Thoracic aorta endothelial cell (primary cell): Measurements from ENCODE around the gene ELFN1.

DNA sequence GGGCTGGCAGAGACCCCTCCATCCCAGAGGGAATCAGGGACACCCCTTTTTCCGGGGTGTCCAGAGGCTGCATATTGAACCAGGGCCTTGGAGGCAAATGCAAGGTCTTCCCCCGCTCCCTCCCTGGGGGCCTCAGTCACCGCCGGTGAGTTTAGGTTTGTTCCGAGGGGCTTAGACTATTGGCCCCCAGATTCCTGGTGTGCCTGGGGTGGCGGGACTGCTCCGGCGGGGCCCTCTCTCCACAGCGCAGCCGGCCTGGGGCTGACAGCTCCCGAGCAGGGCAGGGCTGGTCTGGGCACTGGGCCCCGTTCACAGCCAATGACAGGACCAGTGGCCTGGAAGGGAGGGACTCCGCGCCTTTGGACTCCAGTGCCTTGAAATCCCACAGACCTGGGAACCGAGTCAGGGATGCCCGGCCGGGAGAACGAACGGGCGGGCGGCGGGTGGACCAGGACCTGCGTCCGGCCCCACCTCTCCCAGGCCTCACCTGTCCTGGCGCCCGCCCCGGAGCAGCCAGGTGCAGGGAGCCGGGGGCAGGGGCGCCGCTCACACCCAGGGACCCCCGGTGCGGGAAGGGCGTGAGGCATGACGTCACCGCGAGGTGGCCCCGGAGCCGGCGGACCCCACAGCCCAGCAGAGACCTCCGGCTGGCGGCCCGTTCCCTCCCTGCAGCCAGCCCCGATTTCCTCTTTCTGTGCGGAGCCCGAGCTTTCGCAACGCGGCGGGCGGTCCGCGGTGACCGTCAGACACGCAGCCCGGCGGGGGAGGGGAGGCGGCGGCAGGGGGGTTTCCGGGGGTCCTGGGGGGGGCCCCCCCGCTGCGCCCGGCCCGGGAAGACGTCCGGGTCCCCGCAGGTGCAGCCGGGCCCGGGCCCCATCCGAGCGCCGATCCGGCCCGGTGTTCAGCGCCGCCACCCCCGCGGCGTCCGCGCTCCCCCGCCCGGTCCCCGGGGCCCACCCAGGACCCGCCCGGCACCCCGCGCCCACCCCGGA, 816 bp downstream of the ADAP1 start:
- CAGE, long polyA plus RNA: no peak

DNA sequence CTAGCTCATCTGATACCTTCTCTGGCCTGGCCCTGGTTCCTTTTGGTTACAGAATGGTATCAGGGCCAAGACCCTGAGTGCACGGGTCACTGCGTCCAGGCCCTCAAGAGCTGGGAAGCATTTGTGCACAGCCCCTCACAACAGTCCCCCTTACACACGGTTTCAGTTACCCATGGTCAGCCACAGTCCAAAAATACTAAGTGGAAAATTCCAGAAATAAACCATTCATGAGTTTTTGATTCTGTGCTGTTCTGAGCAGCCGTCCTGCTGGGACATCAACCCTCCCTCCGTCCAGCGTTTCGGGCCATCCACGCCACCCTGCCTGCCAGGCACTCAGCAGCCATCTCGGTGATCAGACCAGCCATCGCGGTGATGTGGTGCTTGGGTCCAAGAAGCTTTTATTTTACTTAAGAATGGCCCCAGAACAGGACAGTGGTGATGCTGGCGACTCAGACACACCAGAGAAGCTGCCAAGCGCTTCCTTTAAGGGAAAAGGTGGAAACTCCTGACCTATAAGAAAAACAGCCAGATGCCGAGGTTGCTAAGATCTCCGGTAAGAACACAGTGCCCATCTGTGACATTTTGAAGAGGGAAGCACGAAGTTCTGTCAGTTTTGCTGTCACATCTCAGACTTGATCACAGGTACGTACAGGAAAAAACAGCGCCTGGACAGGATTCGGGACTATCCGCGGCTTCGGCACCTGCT, 8.6 kb downstream of the COX19 start:
- CAGE, long polyA plus RNA: no peak

- CAGE, long polyA plus RNA: no peak
Observed at GRCh38 chr7:979888-980792, 2.8 kb upstream of the CYP2W1 start.

GRCh38 chr7:1022840-1023539, 21.4 kb upstream of the GPR146 start:
- CAGE, long polyA plus RNA: no peak

- CAGE, long polyA plus RNA: no peak
Observed at GRCh38 chr7:1085237-1085616, 2.7 kb upstream of the GPER1 start.

- CAGE, long polyA plus RNA: no peak
Observed at GRCh38 chr7:1086589-1087459, 1.1 kb upstream of the GPER1 start.

DNA sequence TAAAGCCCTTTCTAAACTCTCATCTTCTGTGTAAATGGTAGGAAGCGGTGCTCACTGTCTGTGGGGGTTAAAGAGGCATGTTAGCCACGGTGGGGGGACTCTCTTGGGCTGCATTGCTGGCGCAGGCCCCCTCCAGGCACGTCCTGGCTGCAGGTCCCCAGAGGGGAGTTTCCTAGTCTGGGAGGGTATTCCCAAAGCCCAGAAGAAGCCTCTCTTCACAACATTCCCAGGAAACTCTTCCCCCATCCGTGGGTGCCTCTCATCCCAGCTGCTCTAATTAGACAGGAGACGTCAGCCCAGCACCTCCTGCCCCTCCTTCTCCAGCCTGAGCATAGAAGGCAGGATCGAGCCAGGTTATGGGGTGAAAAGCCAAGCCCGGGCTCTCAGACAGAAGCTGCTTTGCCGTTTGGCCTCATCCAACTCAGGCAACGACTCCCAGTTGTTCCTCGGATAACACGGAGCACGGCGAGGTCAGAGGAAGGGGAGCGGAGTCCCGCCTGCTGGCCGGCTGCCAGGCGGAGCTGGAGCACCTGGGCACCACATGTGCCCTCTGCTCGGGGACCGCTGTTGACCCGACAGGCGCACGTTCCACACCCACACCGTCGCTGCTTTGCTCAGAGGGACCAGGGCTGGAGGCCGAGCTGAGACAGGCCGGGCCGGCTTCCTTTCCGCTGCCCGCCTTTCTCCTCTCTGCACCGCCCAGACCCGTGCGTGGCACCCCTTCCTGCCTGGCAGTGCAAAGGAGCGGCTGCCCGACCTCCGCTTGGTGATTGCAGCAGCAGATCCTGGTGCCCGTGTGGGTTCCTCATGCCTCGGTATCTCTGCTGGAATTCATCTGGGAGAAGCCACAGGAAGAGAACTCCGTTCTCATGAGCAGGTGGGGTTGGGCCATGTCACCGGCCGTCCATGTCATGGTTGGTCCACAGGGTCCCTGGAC, 21.7 kb upstream of the UNCX start:
- CAGE, long polyA plus RNA: no peak

DNA sequence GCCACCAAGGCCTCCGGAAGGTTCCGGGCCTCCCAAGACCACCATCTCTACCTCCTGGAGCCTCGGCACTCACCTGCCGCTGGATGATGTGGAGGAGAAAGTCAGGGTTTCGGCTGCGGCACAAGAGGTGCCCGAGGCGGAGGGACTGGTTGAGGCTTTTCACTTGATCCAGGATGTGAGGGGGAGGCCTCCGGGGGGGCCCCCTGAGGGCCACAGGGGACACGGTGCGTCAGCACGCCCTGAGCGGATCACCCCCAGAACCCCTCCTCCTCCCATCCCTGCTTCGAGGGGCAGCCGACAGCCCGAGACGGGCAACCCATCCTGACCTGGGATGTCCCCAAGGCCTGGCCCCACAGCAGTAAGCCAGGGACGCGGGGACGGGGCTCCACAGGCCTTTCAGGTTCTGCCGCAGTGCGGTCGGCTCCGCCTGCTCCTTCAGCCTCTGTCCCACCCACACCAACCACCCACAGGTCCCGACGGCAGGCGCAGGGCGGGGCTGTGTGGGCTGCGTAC, 16.9 kb downstream of the INTS1 start:
- CAGE, long polyA plus RNA: no peak

DNA sequence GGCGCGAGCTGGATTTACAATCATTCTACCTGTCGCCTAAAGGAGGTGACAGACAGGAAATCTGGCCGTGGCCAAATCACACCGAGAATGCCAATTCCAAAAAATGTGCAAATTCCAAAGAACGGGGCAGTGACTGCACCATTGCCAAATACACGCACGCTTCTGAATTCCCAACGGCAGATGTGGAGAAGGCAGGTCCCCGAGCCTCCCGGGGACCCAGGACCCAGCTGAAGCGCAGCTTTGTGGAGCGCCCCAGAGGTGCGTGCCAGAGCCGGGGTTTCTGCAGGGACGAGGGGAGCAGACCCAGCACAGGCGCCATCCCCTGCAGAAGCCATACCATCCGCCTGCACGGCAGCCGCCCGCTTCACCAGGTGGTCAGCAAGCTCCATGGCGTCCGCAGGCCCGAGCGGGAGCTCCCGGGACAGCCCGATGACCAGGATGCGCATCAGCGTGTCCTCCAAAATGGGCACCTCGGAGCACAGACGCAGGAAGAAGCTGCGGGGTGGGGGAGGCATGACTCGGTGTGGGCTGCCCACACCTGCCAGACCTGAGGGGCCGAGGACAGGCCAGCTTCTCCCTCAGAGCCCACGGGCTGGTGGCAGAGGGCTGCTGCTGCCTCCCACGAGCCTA, 10.7 kb downstream of the INTS1 start:
- CAGE, long polyA plus RNA: no peak

GRCh38 chr7:1648120-1648962, 21.7 kb upstream of the ELFN1 start:
- CAGE, long polyA plus RNA: no peak

GRCh38 chr7:1669473-1670401, at the start of gene ELFN1:
ELFN1 (plus strand) TSS chr7:1670277.
- CAGE, long polyA plus RNA: no peak

DNA sequence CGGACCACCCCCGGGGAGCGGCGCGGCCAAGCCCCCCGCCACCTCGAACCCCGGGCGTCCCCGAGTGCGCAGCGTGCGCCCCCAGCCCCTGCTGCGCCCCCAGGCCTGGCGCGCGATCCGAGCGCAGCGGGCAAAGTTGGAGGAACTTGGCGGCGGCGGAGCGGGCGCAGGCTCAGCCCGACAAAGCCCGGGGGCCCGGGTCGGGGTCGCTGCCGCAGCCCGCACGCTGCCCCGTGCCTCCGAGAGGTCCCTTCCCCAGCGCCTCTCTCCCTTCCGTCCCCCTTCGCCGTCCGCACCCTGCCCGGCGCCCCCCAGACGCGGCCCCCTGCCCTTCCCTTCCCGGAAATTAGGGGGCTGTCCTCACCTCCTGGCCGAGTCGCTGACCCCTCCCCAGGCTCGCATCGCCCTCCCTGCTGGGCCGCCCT, 337 bp downstream of the ELFN1 start:
- CAGE, long polyA plus RNA: no peak

- CAGE, long polyA plus RNA: no peak
Observed at GRCh38 chr7:1741917-1742461, 71.9 kb downstream of the ELFN1 start.

DNA sequence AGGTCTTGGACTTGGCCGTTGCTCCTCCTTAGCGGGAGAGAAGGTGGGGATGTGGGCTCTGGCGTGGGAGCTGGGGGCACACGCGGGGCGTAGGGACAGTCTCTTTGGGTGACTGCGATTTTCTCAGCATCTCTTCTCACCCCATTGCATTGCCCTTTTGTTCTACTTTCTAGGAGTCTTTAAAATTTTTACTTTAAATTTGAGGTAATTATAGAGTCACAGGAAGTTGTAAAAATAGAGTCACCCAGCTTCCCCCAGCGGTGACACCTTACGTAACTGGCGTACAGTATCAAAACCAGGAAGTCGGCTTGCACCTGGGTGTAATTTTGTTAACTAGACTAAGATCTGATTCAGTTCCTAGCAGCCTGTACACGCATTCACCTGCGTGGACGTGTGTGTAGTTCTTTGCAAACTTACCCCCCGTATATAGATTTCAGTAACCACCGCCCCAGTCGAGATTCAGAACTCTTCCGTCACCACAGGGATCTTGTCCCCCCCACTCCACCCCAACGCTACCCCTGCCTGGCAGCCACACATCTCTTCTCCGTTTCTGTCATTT, 83.2 kb downstream of the ELFN1 start:
- CAGE, long polyA plus RNA: no peak

- CAGE, long polyA plus RNA: no peak
Observed at GRCh38 chr7:1855090-1855561, 185.0 kb downstream of the ELFN1 start.

- CAGE, long polyA plus RNA: no peak
Observed at GRCh38 chr7:1872482-1873228, 202.6 kb downstream of the ELFN1 start.

GRCh38 chr7:1916024-1916634, 246.1 kb downstream of the ELFN1 start:
- CAGE, long polyA plus RNA: no peak

DNA sequence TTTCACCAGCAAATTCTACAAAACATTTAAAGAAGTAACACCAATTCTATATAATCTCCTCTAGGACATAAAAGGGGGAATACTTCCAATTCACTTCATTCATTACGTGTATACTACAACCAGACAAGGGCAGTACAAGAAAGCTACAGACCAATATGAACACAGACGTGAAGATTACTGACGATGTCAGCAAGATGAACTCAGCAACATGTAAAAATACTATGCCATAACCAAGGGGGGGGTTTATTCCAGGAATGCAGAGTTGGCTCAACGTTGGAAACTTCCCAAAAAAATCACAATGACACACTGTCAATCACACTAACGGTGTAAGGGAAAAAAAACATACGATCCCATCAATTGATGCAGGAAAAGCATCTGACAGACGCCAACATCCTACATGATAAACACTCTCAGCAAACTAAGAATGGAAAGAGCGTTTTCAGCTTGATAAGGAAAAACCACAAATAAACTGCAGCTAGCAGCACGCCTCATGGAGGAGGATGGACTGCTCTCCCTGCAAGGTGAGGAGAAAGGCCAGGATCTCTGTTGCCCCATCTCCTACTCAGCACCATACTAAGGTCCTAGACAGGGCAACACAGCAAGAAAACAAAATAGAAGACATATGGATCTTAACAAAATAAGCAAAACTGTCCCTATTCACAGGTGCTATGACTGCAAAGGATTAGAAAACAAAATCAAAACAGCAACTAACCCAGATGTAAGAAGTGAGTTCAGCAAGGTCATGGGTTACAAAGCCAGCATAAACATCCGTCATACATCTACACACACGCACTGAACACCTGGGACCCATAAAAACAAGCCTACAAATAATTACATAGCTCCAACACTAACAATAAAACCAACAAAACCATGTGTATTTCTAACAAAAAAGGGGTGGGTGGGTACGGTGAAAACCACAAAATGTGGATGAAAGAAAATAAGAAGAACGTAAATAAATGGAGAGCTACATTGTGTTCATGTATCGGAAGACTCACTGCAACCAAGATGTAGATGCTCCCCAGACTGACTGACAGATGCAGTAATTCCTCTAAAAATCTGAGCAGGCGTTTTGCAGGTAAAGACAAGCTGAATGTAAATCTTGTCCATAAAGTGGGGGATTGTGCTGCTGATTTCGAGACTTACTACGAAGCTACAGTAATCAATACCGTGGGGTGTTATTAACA, 256.6 kb downstream of the ELFN1 start:
- CAGE, long polyA plus RNA: no peak

GRCh38 chr7:1936274-1936962, 266.3 kb downstream of the ELFN1 start:
- CAGE, long polyA plus RNA: no peak

- CAGE, long polyA plus RNA: no peak
Observed at GRCh38 chr7:1942185-1942490, 272.1 kb downstream of the ELFN1 start.